ENCODE data around the genes DDX52 and TBC1D3K.

- RRBS: no CpG with 5 or more reads among the region's 6 CpGs
CAGE:
- cytosol, long polyA plus RNA: no peak
- long polyA plus RNA: no peak
- nucleus, long polyA plus RNA: no peak
Observed at GRCh38 chr17:36546411-36546854, 1.7 kb downstream of the GGNBP2 start.

- RRBS: no CpG with 5 or more reads among the region's 7 CpGs
CAGE:
- cytosol, long polyA plus RNA: no peak
- long polyA plus RNA: no peak
- nucleus, long polyA plus RNA: no peak
Observed at GRCh38 chr17:36568962-36569236, 22.8 kb upstream of the DHRS11 start.

DNA sequence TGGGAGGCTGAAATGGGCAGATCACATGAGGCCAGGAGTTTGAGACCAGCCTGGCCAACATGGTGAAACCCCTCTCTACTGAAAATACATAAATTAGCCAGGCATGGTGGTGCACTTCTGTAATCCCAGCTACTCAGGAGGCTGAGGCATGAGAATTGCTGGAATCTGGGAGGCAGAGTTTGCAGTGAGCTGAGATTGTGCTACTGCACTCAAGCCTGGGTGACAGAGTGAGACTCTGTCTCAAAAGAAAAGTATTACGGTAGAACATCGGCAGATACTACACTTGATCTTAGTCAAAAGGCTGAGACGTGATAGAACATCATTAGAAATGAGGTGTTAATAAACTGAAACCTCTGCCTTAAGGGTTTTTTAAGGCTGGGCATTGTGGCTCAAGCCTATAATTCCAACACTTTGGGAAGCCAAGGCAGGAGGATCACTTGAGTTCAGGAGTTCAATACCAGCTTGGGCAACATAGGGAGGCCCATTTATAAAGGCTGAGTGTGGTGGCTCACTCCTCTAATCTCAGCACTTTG, 20.8 kb upstream of the DHRS11 start:
- RRBS: no CpG with 5 or more reads among the region's 3 CpGs
CAGE:
- cytosol, long polyA plus RNA: no peak
- long polyA plus RNA: no peak
- nucleus, long polyA plus RNA: no peak

GRCh38 chr17:36579040-36579402, 12.7 kb upstream of the DHRS11 start:
- RRBS: no CpG with 5 or more reads among the region's 5 CpGs
CAGE:
- cytosol, long polyA plus RNA: no peak
- long polyA plus RNA: no peak
- nucleus, long polyA plus RNA: no peak

- RRBS: no CpG with 5 or more reads among the region's 7 CpGs
CAGE:
- cytosol, long polyA plus RNA: no peak
- long polyA plus RNA: no peak
- nucleus, long polyA plus RNA: no peak
Observed at GRCh38 chr17:36597269-36597755, 4.1 kb upstream of the MRM1 start.

- RRBS: no CpG with 5 or more reads among the region's 10 CpGs
CAGE:
- cytosol, long polyA plus RNA: no peak
- long polyA plus RNA: no peak
- nucleus, long polyA plus RNA: no peak
Observed at GRCh38 chr17:36600936-36601288, 471 bp upstream of the MRM1 start.

GRCh38 chr17:36642601-36642862, 41.1 kb downstream of the MRM1 start:
- RRBS: no CpG with 5 or more reads among the region's 8 CpGs
CAGE:
- cytosol, long polyA plus RNA: no peak
- long polyA plus RNA: no peak
- nucleus, long polyA plus RNA: no peak

GRCh38 chr17:36934772-36935564, 2.3 kb upstream of the LHX1 start:
- RRBS: no CpG with 5 or more reads among the region's 72 CpGs
CAGE:
- cytosol, long polyA plus RNA: no peak
- long polyA plus RNA: no peak
- nucleus, long polyA plus RNA: no peak

- RRBS: no CpG with 5 or more reads among the region's 58 CpGs
CAGE:
- cytosol, long polyA plus RNA: no peak
- long polyA plus RNA: no peak
- nucleus, long polyA plus RNA: no peak
Observed at GRCh38 chr17:36935565-36936560, 1.4 kb upstream of the LHX1 start.

DNA sequence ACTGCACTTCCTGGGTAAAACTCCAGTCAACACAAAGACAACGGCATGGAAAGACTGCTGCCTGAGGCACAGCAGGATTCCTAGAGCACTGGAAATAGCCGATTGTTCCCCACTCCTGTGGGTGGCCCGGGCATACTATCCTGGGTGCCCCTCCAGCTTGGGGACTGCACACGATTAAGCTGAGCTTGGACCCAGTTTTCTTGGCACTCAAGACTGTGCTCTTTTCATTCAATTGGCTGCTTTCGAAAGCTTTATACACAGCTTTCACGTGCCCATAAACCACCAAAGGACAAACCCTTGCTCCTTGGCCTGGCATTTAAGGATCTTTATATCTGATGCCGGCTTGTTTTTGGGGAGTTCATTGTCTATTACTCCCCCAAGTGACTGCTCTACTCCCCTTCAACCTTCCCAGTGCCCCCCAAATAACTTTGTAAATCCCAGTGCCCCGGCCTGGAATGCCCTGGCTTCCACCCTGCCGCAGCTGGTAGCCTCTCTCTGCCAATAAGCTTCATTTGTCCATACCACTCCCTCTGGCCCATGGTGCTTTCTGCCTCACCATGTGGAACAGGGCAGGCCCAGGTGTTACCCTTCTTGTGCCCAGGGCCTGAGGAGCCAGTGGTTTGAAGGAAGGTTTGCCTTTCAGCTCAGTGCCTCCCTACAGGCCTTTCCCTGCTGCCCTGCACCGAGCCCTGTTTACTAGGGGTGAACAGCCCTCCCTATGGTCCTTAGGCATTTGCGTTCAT, 134.1 kb downstream of the AATF start:
- RRBS: no CpG with 5 or more reads among the region's 11 CpGs
CAGE:
- cytosol, long polyA plus RNA: no peak
- long polyA plus RNA: no peak
- nucleus, long polyA plus RNA: no peak

- RRBS: no CpG with 5 or more reads among the region's 5 CpGs
CAGE:
- cytosol, long polyA plus RNA: no peak
- long polyA plus RNA: no peak
- nucleus, long polyA plus RNA: no peak
Observed at GRCh38 chr17:37483269-37483756, 6.4 kb upstream of the DUSP14 start.

DNA sequence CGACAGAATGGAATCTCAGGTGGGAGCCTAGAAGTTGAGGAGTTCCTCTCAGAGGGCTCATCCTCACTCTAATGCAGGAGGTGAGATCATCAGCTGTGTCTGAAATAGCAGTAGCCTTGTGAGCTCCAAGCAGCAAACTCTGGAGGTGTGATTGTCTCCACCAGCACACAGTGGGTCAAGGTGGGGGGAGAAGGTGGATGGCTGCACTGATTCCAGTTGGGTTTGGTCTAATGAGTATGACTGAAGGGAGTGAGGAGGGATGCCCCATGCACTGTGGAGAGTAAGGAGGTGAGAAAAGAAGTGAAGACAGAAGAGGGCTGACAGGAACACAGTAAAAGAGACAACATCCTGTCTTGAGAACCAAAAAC, 33.9 kb downstream of the DUSP14 start:
- RRBS: no CpG with 5 or more reads among the region's 1 CpG
CAGE:
- cytosol, long polyA plus RNA: no peak
- long polyA plus RNA: no peak
- nucleus, long polyA plus RNA: no peak

- RRBS: no CpG with 5 or more reads among the region's 54 CpGs
CAGE:
- cytosol, long polyA plus RNA: start-site peak on the minus strand at chr17:37643424-37643441, 99 and 58 reads in 2 replicates
- long polyA plus RNA: no peak
- nucleus, long polyA plus RNA: start-site peak on the minus strand at chr17:37643381-37643435, 44 and 57 reads in 2 replicates
Observed at GRCh38 chr17:37642538-37643856, at the start of gene DDX52. Gene DDX52 (minus strand): TSS chr17:37643446.

DNA sequence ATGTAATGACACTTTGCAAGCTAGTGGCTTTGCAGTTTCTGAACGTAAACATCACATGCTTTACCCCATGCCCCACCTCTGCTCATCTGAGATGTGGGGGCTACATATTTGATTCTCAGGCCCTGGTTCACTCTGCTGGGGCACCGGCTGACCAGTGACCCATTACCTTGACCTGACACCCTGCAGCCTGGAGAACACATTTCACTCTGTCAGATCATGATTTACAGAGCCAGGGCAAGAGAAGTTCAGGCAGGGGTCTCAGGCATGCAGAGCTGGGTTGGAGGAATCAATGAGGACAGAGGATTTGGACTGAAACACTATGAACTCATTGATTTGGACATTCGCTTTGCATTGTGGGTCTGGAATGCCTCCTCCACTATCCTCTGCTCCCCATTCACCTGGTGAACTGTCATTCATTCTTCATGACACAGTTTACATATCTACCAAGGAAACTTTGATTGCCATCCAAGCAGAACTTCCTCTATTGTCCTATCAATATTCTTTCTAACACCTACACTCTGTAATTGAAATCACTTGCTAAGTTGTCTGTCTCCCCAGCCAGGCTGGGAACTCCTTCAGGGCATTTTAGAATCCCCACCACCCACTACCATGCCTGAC, 33.4 kb upstream of the DDX52 start:
- RRBS: no CpG with 5 or more reads among the region's 3 CpGs
CAGE:
- cytosol, long polyA plus RNA: no peak
- long polyA plus RNA: no peak
- nucleus, long polyA plus RNA: no peak

GRCh38 chr17:37683469-37684013, 40.3 kb upstream of the DDX52 start:
- RRBS: no CpG with 5 or more reads among the region's 9 CpGs
CAGE:
- cytosol, long polyA plus RNA: no peak
- long polyA plus RNA: no peak
- nucleus, long polyA plus RNA: no peak

DNA sequence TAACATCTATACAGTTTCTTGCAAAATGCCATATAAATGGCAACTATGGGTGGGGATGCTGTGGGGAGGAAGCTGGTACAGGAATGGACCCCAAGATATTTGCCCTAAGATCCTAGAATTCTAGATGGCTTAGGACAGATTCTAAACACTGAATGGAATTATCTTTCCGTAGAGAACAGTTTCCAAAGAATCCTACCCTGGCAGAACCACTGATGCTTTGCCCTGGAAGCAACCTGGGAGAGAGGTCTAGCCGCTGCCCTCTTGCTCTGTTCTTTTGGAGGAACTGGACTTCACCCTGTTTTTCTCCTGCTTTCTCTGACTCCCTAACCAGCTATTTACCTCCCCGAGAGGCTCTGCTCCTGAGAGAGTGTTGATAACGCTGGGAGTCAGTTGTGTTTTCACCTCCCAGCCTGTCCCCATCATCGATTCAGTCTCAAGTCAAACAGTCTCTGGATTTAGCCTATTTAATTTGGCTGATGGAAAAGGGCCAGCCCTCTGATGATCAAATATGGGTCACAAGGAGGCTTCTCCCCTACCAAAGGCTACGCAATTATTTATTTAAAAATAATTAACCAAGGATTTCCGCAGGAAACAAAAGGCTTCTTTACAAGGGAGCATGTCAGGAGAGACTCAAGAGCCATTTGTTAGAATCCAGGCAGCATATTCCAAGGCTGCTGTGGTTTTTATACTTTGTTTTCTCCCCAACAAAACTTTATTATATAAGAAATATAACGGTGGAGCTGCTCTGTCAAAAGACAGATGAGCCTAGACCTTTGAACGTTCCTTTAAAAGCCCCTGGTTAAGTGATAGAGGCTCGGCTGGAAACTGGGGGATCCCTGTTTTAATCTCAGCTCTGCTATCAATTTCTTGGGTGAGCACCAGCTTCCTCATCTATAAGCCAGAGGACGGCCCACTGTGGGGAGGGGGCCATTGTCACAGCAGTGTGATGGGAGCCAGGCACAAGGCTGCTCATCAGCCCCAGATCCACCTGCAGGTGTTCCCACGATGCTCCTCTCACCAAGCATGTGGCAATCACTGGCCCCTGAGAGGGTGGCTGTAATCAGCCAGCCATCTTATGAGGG, 31.7 kb downstream of the HNF1B start:
- RRBS: no CpG with 5 or more reads among the region's 12 CpGs
CAGE:
- cytosol, long polyA plus RNA: no peak
- long polyA plus RNA: no peak
- nucleus, long polyA plus RNA: no peak

DNA sequence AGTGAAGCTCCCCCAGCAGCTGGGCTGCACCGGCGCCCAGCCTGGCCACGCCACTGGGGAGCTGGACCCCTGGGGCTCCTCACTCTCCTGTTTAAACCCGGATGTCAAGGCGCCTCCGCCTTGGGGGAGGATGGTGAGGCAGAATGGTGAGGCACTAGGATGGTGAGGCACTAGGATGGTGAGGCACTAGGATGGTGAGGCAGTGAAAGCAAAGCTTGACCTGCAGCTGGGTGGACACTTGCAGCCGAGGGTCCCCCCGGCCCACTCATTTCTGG, 867 bp upstream of the HNF1B start:
- RRBS: no CpG with 5 or more reads among the region's 8 CpGs
CAGE:
- cytosol, long polyA plus RNA: no peak
- long polyA plus RNA: no peak
- nucleus, long polyA plus RNA: no peak

DNA sequence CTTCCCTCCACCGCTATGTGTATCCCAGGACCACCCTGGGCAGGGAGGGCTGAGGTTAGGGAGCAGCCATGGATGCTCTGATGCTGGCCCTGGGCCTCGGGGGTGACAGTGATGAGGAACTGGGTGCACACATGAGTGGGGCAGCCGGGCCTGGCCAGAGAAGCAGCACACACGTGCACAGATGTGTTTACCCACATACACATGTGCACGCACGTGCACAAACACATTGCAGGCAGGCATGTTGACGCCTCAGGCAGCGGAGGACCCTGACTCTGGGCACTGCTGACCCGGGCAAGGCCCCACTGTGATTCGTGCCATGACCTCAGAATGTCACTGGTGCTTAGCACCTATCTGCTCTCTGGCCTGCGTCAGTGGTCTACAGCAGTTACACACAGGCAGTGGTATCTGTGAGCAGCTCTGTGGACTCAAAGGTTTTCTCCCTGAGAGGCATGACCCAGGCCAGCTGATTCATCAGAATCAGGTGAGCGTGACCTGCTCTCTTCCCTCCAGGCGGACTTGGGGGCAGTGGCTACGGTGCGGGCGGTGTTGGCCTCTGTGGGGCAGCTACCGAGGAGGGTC, at the start of gene TBC1D3K:
Gene TBC1D3K (plus strand): TSS at position 326 of the 579 bp plus-strand sequence.
- RRBS: no CpG with 5 or more reads among the region's 17 CpGs
CAGE:
- cytosol, long polyA plus RNA: no peak
- long polyA plus RNA: no peak
- nucleus, long polyA plus RNA: no peak

GRCh38 chr17:38256120-38256647, 40.8 kb upstream of the MRPL45 start:
- RRBS: no CpG with 5 or more reads among the region's 24 CpGs
CAGE:
- cytosol, long polyA plus RNA: no peak
- long polyA plus RNA: no peak
- nucleus, long polyA plus RNA: no peak

DNA sequence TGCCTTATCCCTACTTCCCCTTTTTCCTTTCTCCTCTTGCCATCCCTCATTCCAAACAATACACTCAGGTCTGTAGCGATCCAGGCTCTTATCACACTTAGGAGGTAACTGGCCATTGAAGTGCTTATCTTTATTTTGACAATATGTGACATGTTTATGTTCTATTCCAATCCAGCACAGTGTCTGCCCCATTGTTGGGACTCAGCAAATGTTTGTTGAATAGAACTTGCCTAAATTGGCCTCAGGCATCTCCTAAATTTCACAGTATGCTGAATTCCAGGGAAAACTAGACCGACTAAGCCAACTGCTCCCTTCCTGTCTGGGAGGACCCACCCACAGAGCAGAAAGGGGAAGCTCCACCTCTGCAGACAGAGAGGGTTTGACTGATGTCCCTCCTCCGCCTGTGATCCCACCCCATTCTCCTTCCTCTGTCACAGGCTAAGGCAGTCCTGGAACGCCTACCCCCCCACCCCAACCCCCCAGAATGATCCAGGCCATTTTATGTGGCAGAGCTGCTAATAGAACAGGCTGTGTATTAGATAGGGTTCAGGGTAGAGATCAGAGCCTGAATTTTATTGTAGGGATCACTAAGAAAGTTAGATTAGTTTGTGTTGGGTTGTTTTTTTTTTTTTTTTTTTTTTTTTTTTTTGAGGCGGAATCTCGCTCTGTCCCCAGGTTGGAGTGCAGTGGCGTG, 19.8 kb upstream of the MRPL45 start:
- RRBS: no CpG with 5 or more reads among the region's 7 CpGs
CAGE:
- cytosol, long polyA plus RNA: no peak
- long polyA plus RNA: no peak
- nucleus, long polyA plus RNA: no peak

All from SK-N-SH (cell line).